ENCODE measurements around a stretch of chr19.

GRCh38 chr19:12785444-12786063 lies 5.7 kb upstream of the JUNB start:
- RRBS, result no CpG with 5 or more reads among the region's 4 CpGs

DNA sequence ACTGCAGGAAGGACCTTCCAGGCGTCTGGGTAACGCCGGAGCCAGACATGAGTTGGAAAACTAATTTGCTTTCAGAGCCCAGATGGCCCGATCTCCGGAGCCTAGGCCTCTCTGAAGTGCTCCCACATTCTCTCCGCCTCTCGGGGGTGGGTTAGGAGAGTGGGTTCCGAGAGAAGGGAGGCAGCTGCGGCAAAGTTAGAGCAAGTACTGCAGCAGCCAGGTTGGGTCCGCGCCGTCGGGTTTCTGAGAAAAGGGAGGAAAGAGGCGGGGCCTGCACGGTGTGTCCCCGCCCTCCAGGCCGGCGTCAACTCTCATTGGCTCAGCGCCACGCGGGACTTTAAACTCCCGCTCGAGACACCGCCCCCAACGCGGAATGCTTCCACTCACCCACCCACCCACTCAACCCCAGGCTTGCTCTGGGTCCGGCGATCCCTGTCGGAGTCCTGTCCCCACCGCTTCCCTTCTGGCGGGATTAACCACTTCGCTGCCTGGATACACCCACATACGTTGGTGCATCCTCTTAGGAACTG lies 870 bp upstream of the RTBDN start:
- RRBS, result 19% methylated on average over 2 of the region's 33 CpGs

DNA sequence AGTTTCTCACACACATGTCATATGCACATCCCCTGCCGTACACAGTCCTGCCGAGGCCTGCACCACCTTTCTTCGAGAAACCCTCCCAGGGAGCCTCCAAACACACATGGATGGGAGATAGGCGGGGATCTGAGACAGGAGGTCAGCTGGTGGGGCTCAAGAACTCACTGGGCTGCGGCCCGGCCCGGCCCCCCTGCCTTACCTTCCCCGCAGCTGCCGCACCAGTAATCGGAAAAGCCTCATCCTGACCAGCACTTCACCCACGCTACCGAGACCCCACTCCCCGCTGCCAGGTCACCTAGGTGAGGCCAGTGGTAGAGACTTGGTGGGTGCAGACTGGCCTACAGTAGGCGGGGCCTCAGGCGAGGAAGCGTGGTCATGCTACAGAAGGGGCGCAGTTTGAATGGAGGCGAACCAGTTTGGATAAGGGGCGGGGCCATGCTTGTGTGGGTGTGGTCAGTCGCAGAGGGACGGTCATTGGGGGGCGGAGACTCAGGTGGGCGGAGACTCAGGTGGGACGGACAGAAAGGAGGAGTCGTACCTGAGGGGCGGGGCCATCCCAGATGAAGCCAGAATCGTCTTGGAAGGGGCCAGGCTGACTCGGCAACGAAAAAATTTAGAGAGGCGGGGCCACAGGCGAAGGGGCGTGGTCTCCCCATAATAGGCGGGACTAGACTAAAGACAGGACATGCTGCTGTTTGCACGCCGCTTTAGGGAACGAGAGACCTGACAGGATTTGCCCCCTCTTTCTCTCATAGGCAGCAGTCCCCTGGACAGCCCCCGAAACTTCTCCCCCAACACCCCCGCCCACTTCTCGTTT lies 2.1 kb downstream of the MAST1 start:
- RRBS, result no CpG with 5 or more reads among the region's 39 CpGs

- RRBS, result no CpG with 5 or more reads among the region's 18 CpGs
Observed at GRCh38 chr19:12985680-12986268, 9.5 kb upstream of the NFIX start.

- RRBS, result 26% methylated on average over 7 of the region's 41 CpGs
Observed at GRCh38 chr19:12996546-12997032, 1.3 kb downstream of the NFIX start.

- RRBS, result 87% methylated on average over 11 of the region's 68 CpGs
Observed at GRCh38 chr19:13001248-13002454, 6.4 kb downstream of the NFIX start.

GRCh38 chr19:13023849-13024180 lies 28.5 kb downstream of the NFIX start:
- RRBS, result no CpG with 5 or more reads among the region's 6 CpGs

DNA sequence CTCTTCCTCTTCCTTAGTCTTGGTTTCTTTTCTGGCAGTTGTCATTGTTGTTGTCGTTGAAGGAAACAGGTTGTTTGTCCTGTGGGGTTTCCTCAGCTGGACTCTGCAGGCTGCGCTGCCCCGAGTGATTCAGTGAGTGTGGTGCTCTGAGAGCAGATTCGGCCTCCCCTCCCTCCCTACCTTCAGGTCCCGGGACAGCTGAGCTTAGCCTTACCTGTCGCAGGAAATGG lies 34.1 kb downstream of the NFIX start:
- RRBS, result no CpG with 5 or more reads among the region's 6 CpGs

- RRBS, result 8% methylated on average over 6 of the region's 53 CpGs
Observed at GRCh38 chr19:13060613-13061677, 41.7 kb downstream of the LYL1 start.

DNA sequence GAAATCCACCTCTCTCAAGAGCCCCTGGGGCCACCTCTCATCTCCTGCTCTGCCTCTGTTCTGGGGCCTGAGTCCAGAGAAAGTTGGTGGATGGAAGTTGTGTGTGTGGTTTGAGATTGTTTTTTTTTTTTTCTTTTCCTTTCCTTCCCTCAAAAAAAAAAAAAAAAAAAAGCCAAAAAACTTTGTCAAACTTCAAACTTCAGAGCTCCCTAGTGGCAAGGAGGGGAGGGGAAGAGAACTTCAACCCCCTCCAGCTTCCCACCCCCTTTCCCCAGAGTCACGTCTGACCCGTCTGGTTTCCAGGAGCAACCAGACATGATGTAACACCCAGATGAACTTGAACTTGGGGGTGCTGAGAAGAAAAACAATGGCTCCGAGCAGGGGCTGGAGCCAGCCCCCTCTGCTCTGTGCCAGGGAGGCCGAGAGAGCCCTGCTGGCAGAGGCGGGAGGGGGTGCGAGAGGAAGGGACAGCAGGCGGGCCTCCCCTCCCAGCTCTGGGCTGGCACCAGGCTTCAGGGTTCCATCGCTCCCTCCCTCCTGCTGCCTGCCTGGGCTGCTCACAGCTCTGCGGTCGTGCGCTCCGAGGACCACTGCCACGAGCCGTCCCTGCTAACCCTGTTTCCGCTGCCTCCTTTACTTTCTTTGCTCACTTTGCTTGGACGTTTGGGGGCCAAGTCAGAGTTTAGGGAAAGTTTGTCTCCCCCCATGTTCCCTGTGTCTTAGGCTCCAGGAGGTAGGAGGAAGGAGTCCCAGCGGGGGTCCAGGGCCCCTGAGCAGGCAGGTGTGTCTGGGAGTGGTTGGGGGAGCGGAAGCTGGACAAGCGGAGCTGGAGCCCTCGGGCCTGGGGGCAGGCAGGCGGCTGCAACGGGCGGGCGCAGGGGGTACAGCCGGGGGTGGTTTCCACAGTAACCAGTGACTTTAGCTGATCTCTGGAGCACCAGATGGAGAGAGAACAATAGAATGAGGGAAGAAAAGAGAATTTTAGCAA lies 11.1 kb downstream of the LYL1 start:
- RRBS, result no CpG with 5 or more reads among the region's 25 CpGs

- RRBS, result 3% methylated on average over 3 of the region's 31 CpGs
Observed at GRCh38 chr19:13096773-13097334, 5.8 kb downstream of the LYL1 start.

GRCh38 chr19:13140509-13141008 lies 9.6 kb downstream of the STX10 start:
- RRBS, result no CpG with 5 or more reads among the region's 9 CpGs

DNA sequence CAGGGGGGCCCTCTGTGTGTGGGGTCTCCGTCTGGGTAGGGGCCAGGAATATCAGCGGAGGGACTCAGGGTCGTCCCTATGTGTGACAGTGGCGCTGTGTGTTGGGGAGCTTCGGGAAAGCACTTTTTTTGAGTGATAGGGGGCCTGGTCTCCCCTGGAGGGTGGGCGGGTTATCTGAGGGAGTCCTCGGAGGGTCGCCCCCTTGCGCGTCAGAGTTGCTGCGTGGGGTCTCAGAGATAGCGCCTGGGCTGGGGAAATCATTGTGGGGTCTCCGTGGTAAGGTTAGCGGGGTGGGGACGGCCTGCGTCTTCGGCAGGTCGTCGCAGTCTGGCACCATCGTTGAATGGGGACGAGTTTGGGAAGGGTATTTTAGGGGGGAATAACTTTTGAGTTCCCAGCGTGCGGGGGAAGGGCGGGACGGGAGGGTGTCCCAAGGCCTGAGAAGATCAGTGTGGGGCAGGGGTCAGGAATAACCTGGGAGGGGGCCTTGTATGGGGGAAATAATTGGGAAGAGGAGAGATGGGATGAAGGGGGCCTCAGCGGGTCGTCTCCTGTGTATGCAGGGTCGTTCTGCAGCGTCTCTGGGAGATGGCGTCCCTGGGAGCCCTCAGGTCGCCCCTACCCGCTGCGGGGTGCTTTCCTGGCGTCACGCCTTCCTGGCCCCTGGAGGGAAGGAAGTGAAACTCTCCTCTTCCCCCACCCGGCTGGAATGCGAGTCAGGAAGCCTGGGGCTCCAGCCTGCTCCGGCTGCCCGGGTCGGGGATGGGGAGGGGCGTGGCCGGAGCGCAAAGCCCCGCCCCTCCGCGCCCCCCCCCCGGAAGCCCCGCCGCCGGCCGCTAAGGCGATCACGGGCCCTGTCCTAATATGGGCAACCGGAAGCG lies 1.0 kb downstream of the IER2 start:
- RRBS, result 3% methylated on average over 9 of the region's 55 CpGs

- RRBS, result 3% methylated on average over 3 of the region's 22 CpGs
Observed at GRCh38 chr19:13152454-13152985, 2.3 kb downstream of the IER2 start.

DNA sequence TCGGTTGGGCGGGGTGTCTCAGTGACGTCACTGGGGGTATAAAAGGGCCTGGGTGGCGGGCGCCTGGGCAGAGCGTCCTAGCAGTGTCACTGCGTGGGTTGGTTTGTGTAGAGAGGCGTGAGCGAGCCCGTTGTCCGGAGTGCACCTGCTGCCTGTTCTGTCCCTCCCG lies 2.7 kb downstream of the IER2 start:
- RRBS, result no CpG with 5 or more reads among the region's 12 CpGs

GRCh38 chr19:13153155-13153811 lies 3.1 kb downstream of the IER2 start:
- RRBS, result 1% methylated on average over 33 of the region's 76 CpGs

DNA sequence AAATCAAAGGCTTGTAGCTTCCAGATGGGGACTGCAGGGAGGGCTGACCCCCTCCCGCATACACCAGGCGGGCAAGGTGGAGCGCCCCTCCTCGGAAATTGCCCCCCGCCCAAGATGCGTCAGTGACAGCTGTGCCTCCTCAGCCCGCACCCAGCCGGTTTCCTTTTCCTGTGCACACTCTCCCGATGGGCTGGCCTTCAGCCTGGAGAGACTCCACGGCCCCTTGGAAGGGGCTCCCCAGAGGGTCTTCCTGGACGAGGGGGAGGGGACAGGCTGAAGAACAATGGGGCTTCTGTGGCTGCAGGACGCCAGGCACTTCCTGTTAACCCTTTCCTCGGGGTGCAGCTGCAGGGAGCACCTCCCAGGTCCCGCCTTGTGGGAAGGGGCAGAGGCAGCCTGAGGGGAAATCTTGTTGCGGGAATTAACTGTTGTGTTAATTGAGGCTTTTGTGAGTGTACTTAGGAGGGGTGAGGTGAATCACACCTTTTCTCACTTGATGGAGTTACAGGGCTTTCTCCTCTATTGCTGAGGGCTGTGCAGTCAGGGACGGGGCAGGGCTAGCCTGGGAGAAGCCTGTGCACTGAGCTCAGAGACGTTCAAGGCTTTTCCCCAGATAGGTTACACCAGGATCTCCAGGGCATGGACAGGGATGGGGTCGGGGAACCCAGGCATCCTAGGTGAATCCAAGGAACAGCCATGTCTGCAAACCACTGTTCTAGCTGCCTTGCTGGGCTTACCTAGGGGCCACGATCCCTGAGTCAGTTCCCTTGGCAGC lies 14.3 kb downstream of the IER2 start:
- RRBS, result no CpG with 5 or more reads among the region's 19 CpGs

DNA sequence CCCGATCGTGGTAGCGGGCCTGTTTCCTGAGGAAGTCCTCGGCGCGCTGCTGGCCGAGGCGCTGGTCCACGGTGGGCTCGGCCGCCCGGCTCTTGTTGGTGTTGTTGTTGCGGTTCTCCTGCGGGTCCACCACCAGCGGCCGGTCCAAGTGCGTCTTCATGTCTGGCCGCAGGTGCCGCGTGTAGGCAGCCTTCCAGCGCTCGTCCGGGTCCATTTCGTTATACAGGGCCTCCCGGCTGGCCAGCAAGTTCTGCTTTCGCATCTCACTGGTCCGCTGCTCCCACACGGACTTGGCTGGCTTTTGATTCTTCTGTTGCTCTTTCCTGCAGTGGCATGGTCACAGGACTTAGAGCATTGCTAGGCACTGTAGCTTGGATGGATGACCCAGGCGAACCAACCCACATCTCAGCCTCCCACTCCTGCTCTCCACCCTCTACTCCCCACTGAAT lies 148.8 kb downstream of the IER2 start:
- RRBS, result 45% methylated on average over 20 of the region's 29 CpGs

- RRBS, result no CpG with 5 or more reads among the region's 13 CpGs
Observed at GRCh38 chr19:13461450-13462042, 44.7 kb downstream of the CACNA1A start.

DNA sequence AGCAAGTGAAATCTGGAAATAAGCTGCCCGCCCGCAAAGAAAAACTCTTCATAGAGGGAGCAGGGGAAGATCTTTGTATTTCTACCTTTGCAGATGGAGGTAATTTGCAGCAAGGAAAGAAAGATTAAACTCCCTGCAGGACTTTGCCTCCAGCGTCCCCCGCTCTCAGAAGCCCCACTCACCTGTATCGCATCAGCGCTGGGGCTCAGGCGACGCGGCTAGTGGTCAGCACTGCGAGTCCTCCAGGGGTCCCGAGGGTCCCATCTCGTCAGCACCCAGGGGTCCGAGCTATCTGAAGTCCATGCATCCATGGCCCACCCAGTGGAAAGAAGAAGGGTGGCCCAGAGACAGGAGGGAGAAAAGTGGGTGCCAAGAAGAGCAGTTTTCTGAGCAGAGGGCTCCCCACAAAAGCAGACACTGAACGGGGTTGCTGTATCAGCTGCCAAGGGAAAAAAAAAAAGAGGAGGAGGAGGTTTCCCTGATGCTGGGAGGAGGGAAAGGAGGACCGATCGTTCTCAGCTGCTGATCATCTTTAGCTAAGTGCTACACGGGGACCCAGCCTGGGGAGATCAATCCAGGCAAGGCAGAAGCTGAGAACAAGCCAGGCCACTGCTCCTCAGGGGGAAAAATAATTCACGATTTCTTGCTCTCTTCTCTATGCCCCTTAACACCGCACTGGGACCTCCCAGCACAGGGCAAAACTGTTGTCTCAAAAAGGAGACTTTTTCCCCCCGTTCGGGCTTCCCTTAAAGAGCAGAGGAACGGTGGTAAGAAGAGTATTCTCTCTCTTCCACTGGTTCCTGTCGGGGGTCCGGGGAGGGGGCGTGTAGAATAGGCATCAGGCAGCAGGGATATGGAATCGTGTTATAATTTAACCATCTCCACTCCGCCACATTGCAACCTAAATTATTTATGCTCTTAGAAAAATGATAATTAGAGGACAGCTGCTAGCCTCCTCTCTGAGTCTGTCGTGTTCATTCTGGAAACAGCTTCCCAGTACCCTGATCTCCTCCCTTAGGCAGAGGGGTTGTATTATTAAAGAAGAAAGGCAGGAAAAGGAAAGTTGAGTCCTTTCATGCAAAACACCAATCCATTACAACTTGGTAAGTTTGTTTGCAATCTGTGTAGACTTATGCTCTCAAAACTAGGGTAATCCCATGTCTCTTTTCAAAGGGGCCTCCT lies 117.8 kb upstream of the CACNA1A start:
- RRBS, result no CpG with 5 or more reads among the region's 28 CpGs

All from GM19239 (cell line).